GM23248 (cell line): ENCODE measurements around a stretch of chr5.

- RAMPAGE, long total RNA: no peak
These were observed 31.4 kb downstream of the CWC27 start for GRCh38 chr5:64800022-64800576.

DNA sequence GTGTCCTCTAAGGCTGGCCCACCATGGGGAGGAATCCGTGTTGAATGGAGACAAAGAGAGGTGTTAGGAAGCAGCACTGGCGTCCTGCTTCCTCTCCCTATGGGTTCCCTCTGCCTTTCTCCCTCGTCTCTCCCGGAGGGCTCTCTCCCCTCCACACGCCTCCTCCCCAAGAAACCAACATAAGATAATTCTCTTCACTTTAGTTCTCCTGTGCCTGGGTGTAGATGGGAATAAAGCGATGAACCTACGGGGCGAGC is 333.8 kb downstream of the CWC27 start:
- RAMPAGE, long total RNA: no peak

DNA sequence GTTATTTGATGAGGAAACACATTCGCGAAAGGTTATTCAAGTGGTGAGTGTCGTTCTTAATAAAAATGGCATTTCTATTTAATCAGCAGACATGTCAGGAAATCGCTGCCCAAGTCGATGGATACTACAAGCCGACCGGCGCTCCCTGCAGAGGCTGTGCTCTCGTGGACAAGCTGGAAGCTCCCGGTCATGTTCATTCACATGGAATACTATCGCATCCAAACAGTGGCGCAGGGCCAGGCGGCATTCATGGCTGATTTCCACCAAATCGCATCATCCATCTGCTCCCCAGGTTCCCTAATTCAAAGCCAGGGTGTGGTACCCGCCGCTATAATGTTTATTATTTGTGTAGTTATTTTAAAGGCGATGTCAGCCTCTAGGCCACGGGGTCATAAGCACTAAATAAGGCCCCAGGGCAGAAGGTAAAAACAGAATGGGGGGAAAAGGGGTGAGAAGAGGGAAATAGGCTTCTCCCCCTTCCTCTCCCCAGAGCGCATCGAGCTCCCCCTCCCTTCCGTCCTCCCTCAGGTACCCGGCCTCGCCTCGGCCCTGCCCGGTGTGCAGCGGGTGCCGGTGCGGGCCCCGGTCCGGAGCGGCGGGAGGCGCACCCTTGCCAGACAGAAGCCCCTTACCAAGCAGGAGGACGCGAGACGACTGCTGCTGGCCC is 491 bp downstream of the SGTB start:
- RAMPAGE, long total RNA: no peak

- RAMPAGE, long total RNA: no peak
These were observed 88.1 kb downstream of the NLN start for GRCh38 chr5:65810027-65810535.

DNA sequence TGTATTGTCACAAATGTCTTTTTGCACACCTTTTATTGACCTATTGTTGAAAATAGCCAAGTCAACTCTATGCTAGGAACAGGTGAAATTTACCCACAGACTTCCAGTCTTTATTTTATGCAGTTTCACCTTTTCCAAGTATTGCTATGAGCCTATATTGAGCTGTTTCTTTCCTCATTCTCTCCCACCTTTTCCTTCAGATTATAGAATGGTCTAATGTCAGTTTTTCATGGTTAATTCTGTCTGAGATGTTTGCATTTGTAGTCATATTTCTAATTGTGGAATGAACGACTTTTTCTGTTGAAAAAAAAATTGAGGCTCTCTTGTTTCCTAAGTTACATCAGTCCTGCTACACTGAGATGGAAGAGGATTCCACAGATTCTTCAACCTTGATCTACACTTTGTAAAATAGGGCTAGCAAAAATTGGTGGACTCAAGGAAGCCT is 51.7 kb downstream of the ERBIN start:
- RAMPAGE, long total RNA: no peak

GRCh38 chr5:66003329-66003538 is 76.9 kb downstream of the ERBIN start:
- RAMPAGE, long total RNA: no peak

DNA sequence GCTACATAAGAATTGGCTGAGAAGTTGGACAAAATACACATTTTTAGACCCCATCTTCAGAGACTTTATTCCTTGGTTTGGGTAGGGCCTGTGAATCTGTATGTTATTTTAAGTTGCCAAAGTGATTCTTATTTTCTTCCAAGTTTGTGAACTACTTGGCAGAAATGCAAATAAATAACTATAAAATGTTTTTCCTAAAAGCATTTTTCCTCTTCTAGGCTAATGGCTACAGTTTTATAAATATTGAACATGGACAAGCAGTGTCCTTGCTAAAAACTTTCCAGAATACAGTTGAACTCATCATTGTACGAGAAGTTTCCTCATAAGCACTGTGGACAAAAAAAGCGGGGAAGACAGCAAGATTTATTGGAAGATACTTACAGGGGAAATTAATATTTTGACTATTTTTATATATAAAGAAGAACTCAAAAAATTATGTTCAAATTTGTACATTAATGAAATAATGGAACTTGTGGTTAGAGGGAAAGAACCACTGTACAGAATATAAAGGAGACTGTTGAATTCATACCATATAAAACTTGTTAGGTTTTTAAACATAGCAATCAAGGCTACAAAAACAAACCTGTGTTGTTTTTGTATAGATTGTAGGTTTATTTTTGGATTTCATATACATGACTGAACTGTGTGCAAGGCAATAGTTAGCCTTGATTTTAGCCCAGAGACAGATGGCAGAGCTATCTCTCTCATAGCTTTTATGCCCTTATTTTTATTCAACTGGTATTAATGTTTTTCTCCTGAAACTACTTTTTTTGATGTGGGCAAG is 65.7 kb upstream of the SREK1 start:
- RAMPAGE, long total RNA: no peak

GRCh38 chr5:66087039-66087606 is 57.0 kb upstream of the SREK1 start:
- RAMPAGE, long total RNA: no peak

- RAMPAGE, long total RNA: no peak
These were observed 436 bp downstream of the SREK1 start for GRCh38 chr5:66144422-66145050.

- RAMPAGE, long total RNA: no peak
These were observed 214.5 kb downstream of the SREK1 start for GRCh38 chr5:66358607-66359033.

DNA sequence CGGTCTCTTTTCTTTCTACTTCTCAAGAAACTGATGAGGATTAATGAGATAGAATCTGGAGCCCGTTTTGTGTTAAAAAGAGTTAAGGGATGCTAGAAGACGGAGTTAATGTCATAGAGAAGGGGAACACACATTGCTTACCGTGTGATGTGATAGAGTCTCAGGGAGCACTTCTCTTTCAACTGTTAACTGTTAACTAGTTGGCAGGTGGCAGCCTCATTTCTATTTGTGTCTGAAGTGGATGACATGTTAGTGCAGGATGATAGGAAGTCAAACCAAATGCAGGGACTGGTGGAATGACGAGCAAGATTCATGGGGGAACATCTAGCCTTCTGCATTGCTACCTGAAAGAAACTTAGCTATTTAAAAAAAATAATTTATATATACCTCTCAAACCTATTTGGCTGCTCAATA is 222.7 kb downstream of the MAST4 start:
- RAMPAGE, long total RNA: no peak

DNA sequence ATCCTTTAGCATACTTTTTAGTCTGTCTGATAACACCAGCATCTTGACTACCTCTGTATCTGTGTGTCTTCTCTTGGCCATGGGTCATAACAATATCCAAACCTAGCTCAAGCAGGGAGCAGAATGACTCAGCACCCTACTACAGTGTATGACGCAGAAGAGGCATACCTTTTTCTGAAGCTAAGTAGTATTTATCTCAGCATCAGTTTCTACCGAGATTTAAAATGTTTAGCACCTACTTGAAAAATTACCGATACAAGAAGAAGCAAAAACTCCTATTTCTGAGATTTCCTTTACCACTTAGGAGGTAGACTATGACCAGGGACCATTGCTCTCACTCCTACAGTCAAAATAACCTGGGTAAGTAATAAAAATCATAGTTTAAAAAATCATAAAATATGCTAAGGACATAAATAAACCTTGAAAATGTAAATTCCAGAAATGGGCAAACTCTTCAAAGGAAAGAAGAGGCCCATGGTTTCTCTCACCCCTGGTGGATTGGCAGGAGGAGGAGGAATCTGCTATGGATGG is 286.5 kb downstream of the MAST4 start:
- RAMPAGE, long total RNA: no peak

- RAMPAGE, long total RNA: no peak
These were observed 295.3 kb downstream of the MAST4 start for GRCh38 chr5:66891358-66891996.

GRCh38 chr5:67195454-67196233 is 955 bp downstream of the CD180 start:
- RAMPAGE, long total RNA: no peak

GRCh38 chr5:67780134-67780735 is 435.3 kb upstream of the PIK3R1 start:
- RAMPAGE, long total RNA: no peak

DNA sequence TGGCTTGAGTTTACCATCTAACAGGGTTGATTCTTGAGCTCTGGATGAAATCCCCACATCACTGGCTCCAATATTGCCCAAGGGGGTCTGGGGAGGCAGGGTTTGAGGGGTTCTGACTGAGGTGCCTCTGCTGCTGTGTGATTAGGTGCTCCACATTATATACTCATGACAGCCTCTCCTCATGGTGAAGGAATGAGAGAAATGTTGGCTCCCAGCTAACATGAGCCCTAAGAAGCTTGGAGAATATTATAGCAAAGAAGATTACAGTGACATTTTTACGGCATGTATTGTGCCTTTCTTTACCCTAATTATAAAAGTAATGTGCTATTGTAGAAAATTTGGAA is 229.6 kb upstream of the PIK3R1 start:
- RAMPAGE, long total RNA: no peak

GRCh38 chr5:68263946-68264282 is 48.4 kb downstream of the PIK3R1 start:
- RAMPAGE, long total RNA: no peak

DNA sequence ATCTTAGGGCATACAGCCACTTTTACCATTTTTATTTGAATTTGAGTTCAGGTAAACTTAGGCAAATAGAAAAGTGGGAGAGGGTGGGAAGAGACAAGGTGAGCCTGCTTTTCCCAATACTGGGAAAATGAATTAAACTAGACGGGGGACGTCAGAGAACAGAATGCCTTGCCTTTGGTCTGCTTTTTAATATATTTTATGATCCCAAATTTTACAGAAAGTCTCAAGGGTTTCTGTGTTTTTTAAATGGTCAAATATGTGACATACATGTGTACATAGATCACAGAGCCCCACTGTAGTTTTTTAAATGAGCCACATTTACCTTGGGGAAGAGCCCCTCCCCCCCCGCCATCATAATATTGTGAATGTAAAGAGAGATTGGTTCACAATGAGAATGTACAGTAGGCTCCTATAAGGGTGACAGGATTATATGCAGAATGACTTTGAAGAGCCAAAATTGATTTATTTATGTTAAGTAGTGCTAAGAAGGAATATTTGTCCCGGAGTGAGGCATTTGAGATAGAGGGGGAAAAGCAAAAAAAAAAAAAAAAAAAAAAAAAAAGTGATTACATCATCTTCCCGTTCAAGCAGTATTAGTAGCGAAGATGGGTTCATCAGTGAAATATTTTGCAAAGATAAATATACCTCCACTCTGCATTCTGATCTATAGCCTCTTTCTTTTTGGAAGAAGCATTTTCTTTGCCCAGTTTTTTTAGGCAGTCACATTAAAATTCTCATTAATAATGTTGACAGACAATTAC is 73.8 kb downstream of the PIK3R1 start:
- RAMPAGE, long total RNA: no peak

- RAMPAGE, long total RNA: no peak
These were observed 76.7 kb downstream of the PIK3R1 start for GRCh38 chr5:68292145-68292861.

- RAMPAGE, long total RNA: no peak
These were observed 80.3 kb downstream of the PIK3R1 start for GRCh38 chr5:68295743-68296349.